Urinary bladder (tissue), 3 donors: ENCODE measurements around a stretch of chr1.

DNA sequence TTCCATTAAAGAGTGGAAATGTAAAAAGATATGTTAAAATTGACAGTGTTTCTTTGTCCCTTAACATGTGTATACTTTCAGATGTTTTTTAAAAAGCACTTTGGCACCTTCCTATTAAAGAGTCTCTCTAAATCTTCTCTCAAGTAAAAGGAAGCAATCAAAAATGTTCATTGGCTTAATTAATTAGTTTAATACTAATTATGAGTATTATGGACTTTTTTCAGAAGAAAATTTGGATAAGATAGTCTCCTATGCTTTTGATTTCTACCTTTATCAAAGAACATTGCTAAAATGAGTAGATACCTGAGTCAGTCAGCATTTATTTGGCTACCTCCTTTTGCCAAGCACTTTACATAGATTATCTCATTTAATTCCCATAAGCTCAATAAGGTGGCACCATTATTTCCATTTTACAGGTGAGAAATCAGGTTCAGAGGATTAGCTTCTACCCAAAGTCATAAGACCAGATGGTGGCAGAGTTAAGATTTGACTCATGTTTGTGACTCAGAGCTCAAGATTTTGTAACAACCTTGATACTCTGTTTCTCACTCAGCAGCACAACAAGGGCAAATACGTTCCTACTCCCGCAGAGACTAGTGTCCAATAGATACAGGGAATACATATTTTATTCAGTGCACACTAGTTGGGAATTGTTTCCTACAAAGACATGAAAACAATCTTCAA is 3.3 kb downstream of the LEPR start:
- PRO-cap, result no peak
- RAMPAGE, long total RNA, result no peak

GRCh38 chr1:65526152-65526810 is 105.8 kb downstream of the LEPR start:
- PRO-cap, result unidirectional peak, minus-strand start at chr1:65526363
- RAMPAGE, long total RNA, result no peak

- PRO-cap, result no peak
- RAMPAGE, long total RNA, result no peak
Measured at GRCh38 chr1:66169315-66169983, 364.5 kb upstream of the SGIP1 start.

- PRO-cap, result no peak
- RAMPAGE, long total RNA, result no peak
Measured at GRCh38 chr1:66266201-66266734, 267.7 kb upstream of the SGIP1 start.

DNA sequence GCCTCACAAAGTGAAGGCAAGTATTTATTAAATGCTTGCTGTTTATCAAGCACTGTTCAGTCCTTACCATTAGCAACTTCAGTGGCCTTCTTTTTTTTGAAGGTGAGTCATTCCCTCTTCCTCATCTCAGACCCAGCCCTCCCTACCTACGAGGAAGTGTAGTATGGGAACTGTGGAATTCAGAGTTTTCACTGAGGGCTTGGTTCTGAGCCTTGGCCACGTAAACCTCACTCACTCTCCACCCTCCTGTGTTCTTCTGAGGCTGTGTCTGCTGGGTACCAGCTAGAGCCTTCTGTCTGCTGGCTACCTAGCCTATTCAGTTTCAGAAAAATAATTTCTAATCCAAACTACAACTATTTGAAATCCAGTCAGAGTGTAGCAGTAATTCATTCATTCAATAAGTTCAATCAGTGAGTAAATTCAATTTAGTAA is 218.2 kb upstream of the SGIP1 start:
- PRO-cap, result no peak
- RAMPAGE, long total RNA, result no peak

DNA sequence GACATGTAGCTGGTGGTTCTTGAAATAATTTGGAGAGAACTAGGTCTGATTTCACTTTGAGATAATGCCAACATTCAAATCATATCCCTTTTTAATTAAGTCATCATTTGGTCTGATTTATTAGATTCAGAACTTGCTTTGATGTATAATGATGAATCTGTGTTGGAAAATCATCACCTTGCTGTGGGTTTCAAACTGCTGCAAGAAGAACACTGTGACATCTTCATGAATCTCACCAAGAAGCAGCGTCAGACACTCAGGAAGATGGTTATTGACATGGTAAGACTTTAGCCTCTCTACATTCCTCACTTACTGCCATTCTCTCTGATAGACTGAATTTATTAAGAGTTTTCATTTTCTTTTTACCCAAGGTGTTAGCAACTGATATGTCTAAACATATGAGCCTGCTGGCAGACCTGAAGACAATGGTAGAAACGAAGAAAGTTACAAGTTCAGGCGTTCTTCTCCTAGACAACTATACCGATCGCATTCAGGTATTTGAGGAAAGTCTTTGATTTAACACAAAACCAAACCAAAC is 166.3 kb upstream of the SGIP1 start:
- PRO-cap, result no peak
- RAMPAGE, long total RNA, result no peak

DNA sequence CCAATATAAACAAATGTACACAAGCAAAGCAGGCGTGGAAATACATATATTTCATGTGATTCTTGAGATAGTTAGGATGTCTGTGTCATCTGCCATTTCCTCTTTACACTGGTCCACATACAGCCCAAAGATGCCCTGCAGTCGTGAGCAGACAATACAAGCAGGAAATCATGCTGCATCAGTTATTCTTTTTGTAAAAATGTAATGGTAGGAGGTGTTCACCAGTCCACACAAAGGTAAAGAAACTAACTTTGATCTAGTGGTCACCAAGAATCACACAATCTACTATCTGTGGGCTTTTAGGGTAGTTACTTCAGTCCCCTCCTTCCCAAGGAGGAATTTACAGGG is 30.5 kb downstream of the SGIP1 start:
- PRO-cap, result no peak
- RAMPAGE, long total RNA, result no peak

DNA sequence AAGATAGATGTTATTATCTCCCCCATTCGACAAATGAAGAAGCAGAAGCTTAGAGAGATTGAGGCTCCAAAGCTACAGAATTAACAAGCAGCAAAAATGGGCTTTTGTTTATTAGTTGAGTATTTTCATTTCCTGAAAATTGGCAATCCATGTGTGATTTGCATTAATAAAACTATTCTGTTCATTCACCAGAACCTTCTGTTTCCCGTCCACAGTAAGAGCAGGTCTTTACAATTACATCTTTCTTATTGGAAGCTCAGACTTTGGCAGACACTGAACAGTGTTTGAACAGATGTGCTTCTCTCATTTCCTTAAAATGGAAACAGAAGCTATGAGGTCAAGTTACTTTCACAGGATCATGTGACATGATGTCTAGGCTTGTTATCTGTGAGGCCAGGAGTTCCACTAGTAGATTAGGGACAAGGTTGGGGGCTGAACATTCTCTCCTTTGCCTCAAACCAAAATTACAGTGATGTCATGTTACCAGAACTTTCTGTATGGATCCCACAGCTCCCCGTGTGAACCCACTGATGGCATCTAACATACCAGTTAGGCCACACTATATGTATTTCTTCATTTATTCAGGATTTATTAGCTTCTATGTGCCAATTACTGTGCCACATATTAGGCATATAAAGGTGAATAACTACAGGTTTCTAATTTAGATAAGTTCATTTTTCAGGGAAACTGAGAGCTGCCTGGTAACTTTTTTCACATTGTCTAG is 5.9 kb downstream of the DYNLT5 start:
- PRO-cap, result unidirectional peak, plus-strand start at position 411 of the sequence
- RAMPAGE, long total RNA, result no peak

DNA sequence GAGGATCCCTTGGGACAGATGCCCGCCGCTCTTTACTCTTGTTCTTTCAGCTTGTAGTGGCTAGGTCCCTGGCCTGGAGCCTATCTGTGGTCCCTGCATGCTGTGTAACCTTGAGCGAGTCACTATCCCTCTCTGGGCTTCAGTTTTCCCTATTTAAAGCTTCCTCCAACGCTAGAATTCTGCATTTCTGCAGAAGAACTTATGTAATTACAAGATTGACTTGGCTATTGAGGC is 769 bp downstream of the MIER1 start:
- PRO-cap, result no peak
- RAMPAGE, long total RNA, result no peak

GRCh38 chr1:67054270-67054876 is 425 bp upstream of the SLC35D1 start:
- PRO-cap, result unidirectional peak, minus-strand start at chr1:67054386
- RAMPAGE, long total RNA, result no peak

- PRO-cap, result no peak
- RAMPAGE, long total RNA, result no peak
Measured at GRCh38 chr1:67426080-67426414, 4.2 kb downstream of the SERBP1 start.

- PRO-cap, result no peak
- RAMPAGE, long total RNA, result no peak
Measured at GRCh38 chr1:67521845-67522409, 91.7 kb upstream of the SERBP1 start.

DNA sequence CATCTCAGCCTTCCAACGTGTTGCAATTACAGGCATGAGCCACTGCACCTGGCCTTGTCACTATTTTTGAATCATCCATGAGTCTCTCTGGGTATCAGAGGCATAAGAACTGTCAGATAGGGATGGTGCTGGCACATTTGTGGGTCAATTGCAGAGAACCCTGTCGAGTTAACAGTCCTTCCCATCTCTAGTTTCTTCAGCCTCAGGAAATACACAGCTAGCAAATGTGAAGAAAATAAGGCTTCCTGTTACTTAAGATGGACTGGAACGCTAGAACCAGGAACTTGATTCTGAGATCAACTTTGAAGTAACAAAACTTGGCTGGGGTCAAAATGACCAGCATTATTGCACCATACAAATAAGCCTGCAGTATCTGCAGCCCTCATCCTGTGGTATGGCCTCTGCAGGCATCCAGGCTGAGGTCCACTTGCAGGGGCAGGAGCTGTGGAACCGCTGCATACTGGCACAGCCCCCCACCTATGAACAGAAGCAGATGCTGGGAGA is 124.2 kb upstream of the GADD45A start:
- PRO-cap, result no peak
- RAMPAGE, long total RNA, result no peak

GRCh38 chr1:67572234-67573384 is 112.4 kb upstream of the GADD45A start:
- PRO-cap, result no peak
- RAMPAGE, long total RNA, result no peak

- PRO-cap, result no peak
- RAMPAGE, long total RNA, result no peak
Measured at GRCh38 chr1:67632757-67633766, 51.9 kb upstream of the GADD45A start.

- PRO-cap, result no peak
- RAMPAGE, long total RNA, result no peak
Measured at GRCh38 chr1:67675633-67676274, 9.2 kb upstream of the GADD45A start.

GRCh38 chr1:67747681-67748132 is 62.7 kb downstream of the GADD45A start:
- PRO-cap, result no peak
- RAMPAGE, long total RNA, result no peak

GRCh38 chr1:67815692-67816255 is 17.5 kb downstream of the GNG12 start:
- PRO-cap, result no peak
- RAMPAGE, long total RNA, result no peak

- PRO-cap, result bidirectional peak, plus-strand start at chr1:67832898, minus-strand start at chr1:67832815
- RAMPAGE, long total RNA, result no peak
Measured at GRCh38 chr1:67832681-67832995, 629 bp downstream of the GNG12 start.

DNA sequence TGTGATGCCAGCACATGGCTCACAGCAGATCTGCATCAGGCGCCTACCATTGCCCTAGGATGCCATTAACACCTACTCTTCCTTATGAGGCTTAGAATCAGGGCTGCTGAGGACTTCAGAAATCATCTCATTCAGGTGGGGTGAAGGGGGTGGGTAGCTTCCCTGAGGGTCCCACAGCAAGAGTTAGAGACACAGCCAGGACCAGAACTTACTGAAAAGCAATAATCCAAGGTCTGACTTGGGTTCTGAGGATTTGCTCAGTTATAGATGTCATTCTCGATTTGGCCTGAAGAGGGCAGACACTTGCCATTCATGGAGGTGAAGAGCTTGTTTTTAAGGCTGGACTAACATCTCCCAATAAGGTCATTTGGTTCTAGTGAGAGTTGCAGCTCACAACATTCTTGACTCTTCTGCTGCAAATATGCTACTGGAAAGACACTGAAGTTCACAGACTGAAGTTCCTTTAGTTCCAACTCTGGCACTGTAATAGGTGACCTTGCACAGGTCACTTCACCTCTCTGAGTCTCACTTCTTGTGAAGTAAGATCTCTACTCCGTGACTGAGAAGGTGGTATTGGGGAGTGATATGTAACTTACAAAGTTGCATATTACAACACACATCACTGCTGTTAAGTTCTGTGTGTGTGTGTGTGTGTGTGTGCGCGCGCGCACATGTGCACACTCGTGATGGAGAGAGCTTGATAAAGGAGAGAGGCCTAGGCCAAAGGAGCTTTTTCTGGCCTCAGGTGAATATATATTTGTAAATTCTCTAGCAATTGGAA is 69.8 kb upstream of the DIRAS3 start:
- PRO-cap, result bidirectional peak, plus-strand start at position 366 of the sequence, minus-strand start at position 218 of the sequence
- RAMPAGE, long total RNA, result no peak